Psoas muscle (tissue), 2 donors: ENCODE data around the gene TSHZ2.

- PRO-cap, 2 experiments, result no peak in any of the 2 experiments
Measured at GRCh38 chr20:50904668-50905576, 26.3 kb downstream of the ADNP start.

- PRO-cap, 2 experiments, result no peak in any of the 2 experiments
Measured at GRCh38 chr20:50957296-50958197, 785 bp downstream of the DPM1 start.

- PRO-cap, 2 experiments, result no peak in any of the 2 experiments
Measured at GRCh38 chr20:51033748-51034090, 10.8 kb upstream of the KCNG1 start.

GRCh38 chr20:51400228-51400909 is 142.2 kb downstream of the NFATC2 start:
- PRO-cap, 2 experiments, result no peak in any of the 2 experiments

DNA sequence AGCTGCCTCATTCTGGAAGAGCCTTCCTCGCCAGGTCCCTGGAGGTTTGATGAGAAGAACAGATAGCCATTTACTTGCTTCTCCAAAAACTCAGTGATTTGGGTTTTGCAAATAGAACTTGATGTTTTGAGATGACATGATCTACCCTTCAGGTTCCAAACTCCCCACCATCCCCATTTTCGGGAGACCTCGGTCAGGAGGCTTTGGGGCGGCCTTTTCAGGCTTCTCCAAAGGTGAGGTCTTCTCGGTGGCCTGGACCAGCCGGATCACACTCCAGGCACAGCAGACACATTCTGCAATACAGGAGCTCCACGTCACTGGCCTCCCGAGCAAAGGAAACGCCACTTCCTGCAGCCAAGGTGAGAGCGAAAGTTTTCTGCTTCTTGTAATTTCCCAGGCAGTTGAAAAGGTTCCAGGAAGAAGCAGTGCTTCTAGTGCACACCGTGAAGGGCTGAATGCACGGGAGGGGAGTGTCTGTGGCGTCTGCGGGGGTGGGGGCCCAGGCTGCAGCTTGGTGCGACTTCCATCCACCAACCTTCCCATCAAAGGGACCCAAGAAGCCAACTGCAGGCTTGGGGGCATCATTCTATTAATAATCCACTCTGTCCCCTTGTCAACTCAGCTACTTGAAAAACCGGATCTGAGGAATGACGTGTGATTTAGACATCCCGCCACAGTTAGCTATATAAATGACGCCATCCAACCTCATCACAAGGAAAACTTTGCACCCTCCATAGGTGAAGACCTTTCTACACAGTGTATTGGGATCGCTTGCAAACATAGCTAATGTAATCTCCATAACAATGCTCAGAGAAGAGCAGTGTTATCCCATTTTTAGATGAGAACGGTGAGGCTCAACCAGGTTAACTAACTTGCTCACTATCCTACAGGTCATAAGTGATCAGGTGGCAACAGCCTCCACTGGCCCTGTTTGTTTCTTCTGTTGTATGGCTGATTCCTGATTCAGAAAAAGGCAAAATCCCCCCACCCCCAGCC is 61.1 kb downstream of the NFATC2 start:
- PRO-cap, 2 experiments, result no peak in any of the 2 experiments

DNA sequence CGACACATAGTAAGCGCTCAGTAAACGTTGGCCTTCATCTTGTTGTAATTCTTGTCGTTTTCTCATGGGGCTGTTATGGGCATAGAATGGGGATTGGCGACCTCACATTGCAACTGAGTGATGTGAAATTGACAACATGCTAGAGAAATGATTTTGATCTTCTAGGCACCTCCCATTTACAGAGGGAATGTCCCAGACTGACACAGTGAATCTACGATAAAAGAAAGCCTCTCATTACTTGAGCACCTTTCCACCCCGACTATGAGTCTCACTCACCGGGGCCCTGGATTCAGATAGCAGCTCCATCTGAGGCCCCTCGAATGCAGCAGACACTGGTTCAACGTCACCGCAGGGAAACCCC is 49.2 kb downstream of the NFATC2 start:
- PRO-cap, 2 experiments, result no peak in any of the 2 experiments

DNA sequence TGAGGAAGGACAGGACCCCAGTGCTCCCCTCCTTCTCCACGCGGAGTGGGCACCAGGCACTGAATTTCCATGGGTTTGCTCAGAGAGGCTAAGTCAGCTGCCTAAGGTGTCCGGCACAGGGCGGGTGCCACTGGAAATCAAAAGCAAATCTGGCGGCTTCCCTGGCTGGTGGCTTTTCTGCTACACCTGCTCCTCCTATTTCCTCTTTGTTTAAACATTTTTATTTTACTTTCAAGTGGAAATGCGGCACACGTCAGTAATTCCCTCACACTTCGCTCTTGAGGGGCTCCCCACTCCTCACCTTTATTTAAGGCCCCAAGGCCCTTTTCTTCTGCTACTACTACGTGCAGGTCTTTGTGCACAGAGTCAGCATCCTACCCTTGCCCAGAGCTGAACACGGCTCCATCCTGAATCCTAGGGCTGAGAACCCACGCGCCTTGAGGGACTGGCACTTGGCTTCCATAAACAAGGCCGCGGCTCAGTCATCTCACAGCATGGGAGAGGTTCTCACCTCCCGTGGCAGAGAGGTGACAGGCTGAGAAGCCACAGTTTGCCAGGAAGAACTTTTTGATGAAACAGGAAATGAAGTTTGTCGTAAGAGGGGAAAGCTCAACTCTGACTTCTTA is 48.2 kb downstream of the NFATC2 start:
- PRO-cap, 2 experiments, result no peak in any of the 2 experiments

DNA sequence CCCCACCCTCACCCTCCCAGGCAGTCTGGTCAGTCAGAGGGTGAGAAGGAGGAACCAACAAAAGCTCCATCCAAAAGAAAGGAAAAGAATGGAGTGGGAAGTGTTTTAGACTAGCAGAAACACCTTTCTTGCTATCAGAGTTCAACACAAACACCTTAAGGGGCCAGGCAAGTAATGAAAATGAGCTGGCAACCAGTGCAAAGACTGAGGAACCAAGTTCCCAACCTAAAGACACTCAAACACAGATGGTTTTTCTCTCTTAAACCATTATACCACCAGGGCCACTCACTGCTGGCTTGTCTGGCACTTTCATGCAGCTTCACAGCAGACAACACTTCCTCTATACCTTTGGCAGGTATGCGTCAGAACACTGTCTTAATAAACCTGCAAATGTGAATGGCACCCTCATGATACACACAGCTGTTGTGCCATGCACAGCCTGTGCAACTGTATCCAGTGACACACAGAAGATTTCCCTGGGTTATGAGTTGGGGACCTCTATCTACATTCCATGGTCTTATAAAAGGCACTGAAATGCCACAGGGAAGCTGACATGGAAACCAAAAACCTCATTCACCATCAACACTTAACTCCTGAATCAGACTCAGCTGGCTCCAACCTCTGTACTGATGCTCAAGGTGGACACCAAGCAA is 41.6 kb downstream of the NFATC2 start:
- PRO-cap, 2 experiments, result no peak in any of the 2 experiments

GRCh38 chr20:51523908-51524383 is 18.6 kb downstream of the NFATC2 start:
- PRO-cap, 2 experiments, result no peak in any of the 2 experiments

DNA sequence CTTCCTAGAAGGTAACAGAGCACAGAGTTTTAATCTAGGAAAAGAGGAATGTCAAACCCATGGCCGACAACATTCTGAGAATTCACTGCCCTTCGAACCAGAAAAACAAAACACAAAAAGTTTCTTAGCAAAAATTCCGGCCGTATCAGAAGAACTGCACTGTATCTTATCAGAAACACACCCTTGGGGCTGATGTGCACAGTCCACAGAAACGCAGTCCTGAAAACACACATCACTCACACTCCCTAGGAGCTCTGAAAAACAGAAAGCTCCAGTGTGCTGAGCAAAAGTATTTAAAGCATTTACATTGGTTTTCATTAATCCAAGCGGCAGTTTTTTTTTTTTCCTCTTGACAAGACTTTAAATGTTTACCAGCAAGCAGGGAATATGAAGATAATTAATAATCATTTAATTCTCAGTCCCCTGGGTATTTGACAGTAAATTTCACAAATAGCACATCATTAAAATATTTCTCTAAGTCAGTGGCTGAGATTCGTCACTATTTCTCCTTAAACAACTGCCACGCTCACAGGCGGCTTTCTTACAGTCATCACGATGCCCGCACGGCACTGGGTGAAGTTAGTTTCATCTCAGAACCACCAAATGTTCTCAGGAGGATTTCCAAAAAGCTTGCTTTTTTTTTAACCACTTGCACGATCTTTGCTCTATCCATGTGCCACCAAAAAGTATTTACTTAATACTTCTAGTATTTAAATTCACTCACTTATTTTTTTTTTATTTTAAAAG is 13.3 kb downstream of the NFATC2 start:
- PRO-cap, 2 experiments, result no peak in any of the 2 experiments

DNA sequence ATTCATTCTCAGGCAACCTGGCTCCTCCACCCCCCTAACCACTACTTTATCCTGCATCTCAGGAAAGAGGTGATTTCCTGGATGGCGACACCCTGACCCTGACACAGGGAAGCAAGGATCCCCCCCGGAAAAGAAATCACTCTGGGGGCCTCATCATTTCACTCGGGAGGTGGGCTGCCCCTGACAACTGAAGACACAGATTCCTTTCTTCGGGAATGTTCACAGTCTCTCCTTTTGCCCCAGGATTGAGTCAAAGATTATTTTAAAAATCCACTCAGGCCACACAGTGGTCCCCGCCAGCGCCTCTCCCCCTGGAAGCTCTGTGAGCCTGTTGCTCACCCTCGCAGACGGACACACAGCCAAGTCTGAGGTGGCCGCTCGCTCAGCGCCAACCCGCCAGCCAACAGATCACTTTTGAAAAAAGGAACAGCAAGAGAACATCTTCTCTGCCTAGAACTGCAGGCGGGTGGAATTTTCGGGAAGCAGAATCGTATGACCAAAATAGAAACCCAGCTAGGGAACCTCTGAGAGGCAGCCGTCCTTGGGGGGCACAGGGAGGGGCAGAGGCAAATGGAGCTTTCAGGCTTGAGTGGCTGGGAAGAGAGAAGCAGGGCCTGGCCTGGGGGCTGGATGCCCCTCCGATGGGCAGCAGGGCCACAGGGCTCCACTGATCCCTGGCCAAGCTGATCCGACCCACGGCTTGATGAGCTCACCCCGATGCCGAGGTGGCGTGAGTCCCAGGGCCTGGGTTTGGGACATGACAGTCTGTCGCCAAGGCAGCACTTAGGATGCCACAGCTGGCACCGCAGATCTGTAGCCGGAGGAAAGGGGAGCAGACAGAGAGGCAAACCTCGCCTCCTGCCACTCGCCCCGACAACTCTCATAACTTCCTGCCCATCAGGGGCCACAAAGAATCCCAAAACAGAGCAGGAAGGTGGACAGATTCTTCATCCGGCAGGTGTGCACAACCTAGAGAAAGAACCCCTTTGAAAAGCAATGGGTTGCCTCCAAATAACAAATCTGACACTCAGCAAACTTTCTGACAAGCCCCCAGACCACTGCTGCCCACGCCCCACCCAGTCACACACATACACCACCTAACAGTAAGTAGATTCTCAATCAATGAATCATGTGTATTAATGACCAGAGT is 9.9 kb downstream of the NFATC2 start:
- PRO-cap, 2 experiments, result no peak in any of the 2 experiments

DNA sequence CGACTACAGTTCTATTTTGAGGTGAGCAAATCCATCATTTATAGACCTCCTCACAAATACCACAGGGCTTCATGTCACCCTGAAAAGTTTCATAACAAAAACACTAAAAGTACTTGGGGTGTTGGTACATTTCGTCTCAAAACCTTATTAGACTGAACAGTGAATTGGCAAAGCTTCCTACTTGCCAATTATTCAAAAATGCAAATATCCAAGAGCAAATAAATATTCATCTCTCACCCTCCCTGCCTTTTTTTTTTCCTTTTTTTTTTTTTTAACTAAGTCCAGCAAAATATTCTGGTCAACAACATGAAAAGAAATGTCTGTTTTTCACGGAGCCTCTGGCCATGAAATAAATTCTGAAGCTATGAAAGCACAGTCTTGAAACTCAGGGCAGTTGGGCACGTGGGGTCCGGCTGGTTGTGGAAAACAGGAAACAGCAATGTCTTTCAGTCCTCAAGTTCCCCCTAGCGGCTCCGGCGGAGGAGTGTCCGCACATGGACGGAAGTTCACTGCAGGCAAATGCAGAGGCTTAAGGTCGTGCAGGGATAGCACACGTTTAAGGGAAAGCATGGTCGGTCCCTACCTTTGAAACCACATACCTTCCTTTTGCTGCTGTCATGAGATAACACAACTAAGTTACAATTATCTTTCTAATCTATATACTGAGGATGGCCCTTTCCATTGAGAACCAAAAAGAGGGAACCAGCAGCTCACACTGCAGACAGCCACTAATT is 52.4 kb upstream of the NFATC2 start:
- PRO-cap, 2 experiments, result no peak in any of the 2 experiments

DNA sequence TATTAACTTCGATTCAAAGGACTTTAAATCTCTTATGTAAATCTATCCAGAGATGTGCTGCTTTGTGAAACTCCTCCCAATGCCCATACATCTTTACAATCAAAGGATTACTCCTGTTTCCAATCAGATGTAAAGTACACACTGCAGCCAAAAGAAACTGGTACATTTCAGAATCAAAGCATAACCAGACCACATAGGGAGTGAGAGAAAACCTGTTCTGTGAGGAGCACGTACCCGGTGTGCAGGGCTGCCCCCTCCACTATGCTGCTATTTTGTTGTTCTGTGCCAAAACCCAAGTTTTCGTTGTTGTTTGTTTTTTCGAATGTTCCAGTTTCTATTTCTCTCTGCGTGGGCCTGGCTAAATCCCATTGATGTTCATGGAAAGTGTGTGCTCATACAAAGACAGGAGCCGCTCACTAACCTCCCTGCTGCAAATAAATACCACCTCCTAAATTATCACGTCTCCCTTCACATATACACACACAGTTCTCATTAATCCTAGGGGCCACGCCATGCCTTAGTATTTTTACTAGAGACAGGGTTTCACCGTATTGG is 53.0 kb downstream of the ATP9A start:
- PRO-cap, 2 experiments, result no peak in any of the 2 experiments

GRCh38 chr20:51735628-51736380 is 32.4 kb downstream of the ATP9A start:
- PRO-cap, 2 experiments, result no peak in any of the 2 experiments

DNA sequence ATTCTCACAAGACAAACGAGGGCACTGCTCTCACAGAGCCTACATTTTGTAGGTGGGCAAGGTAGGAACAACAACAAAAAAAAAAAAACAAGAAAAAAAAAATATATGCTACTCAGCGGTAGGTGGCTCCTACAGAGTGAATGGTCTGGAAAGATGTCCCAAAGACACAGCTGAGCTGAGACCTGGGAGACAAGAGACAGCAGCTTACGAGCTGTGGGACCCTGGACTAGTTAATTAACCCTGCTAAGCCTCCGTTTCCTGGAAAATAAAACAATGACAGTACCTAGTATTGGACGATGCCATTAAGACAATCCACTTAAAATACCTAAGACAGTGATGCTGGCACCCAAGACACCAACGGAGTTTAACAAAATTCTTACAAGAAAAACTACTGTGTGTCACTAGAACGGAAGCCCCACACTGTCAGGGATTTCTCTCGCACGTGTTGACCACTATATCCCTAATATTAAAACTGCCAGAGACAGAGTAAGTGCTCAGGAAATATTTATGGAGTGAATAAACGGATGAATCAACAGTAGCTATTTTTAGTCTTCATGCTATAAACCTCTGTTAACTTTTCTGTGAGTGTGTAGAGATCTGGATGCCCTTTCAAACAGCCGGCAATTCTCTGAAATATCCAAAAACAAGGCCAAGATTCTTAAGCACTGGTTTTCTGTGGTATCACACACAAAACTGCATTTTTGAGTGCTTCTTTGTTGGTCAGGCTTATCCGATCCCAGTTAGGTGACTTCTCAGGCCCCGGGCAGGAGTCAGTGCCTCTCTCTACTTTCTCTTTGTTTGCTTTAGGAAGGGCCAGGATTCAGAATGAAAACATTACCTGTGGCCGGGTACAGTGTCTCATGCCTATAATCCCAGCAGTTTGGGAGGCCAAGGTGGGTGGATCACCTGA is 16.0 kb downstream of the ATP9A start:
- PRO-cap, 2 experiments, result no peak in any of the 2 experiments

DNA sequence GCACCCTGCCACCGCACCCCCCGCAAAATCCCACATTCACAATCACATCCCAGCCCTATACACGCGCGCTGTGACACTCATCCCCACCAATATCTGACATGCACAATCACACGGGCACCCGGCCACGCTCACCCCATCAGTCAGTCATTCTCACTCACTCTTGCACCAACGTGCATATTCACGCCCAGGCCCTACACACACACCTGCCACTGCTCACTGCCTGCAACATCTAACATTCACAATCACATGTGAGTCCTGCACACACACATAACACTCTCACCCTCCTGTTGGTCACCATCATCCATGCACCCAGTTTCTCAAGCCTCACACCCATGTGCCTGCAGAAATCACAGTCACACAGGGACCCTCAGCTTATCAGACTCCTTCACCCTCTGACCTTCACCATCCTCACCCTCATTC is 586 bp upstream of the ATP9A start:
- PRO-cap, 2 experiments, result no peak in any of the 2 experiments

- PRO-cap, 2 experiments, result no peak in any of the 2 experiments
Measured at GRCh38 chr20:52971866-52972540, at the start of gene TSHZ2. TSS of gene TSHZ2 (plus strand) at chr20:52972358.

DNA sequence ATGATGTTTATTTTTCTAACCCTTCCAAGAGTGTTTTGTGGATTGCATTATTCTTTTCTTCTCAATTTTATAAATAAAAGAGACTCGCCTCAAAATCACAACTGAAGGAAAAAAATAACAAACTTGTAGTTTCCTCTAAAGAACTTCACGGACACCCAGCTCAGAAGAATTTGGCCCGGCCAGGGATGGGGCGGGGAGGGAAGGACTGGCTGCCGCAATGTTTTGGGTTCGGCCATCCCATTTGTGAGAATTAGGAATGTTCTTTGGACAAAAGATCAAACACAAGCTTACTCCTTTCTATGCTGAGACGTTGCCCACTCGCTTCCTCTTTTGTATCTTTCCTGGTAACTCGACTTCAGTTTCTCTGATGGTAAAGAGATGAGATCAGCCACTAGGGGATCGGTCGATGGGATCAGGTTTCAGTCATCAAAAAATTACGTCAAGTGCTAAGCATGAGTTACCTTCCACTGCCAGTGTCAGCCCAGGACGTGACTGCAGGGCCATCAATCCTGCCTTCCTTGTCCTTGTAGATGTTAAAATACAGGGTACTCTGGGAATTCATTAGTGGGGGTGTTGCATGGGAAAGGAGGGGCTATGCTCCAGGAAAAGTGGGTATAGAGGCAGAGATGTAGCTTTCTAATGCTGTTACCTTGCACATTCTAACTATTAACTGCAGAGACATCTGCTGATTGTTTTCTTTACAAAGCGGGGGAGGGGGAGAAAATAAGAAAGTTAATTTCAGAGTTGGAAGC is 190.1 kb downstream of the TSHZ2 start:
- PRO-cap, 2 experiments, result no peak in any of the 2 experiments

GRCh38 chr20:53163397-53164007 is 191.3 kb downstream of the TSHZ2 start:
- PRO-cap, 2 experiments, result no peak in any of the 2 experiments

DNA sequence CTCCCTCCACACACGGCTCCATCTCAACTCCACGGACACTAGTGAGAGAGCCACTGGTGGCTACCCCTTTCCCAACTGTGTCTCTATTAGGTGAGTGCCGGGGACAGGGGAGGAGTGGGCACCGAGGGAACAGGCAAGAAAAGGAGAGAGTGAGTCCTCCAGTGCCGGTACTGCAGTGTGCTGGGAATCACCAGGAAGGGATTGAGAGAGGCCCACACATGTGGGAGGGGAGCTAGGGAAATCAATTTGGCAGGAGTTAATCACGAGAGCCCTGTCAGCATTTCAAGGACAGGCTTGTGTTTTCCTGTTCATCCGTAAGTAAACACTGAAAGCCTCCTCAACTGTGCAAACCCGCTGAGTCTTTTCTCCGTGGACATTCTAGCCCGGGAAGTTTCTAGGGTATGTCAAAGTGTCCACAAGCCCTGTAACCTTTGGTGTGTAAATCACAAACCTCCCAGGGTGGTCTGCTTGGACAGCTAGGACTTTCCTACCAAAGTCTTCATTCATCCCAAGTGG is 149.3 kb downstream of the ZNF217 start:
- PRO-cap, 2 experiments, result no peak in any of the 2 experiments